Cerebral cortex (tissue), 2 donors: ENCODE results near the gene RPGRIP1L.

DNA sequence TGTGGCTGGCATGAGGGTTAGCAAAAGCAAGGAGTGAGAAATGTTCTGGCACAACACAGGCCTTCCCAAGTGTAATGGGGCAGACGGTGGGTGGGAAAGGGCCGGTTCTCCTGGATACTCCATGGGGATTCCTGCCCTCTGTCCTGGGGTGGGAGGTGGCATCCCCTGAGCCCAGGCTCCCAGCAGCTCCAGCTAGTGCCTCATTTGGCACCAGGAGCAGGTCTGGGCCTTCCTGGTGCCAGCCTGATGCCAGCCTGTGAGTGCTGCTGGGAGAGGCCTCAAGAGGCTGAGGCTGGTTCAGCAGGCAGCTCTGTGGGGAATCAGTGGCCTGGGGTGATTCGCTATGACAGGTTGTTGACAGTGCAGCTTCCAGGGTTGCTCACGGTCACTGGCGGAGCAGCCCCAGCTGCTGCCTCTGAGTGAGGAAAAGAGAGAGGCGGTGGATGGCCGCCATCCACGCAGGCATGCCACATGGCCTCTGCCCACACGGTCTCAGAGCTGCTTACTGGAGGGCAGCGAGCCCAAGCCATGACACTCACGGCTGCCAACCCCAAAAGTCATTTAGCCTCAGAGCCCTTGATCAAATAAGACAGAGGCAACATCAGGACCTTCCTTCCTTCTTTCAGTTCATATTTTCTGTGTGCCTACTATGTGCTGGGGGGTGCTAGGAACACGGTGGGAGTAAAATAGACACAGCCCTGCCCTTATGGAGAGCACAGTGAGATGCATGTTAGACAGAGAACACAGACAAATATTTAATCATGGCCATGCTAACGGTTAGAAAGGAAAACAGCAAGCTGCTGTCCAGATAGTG is 4.3 kb upstream of the BRD7 start:
- PRO-cap, 2 experiments = no peak in any of the 2 experiments

DNA sequence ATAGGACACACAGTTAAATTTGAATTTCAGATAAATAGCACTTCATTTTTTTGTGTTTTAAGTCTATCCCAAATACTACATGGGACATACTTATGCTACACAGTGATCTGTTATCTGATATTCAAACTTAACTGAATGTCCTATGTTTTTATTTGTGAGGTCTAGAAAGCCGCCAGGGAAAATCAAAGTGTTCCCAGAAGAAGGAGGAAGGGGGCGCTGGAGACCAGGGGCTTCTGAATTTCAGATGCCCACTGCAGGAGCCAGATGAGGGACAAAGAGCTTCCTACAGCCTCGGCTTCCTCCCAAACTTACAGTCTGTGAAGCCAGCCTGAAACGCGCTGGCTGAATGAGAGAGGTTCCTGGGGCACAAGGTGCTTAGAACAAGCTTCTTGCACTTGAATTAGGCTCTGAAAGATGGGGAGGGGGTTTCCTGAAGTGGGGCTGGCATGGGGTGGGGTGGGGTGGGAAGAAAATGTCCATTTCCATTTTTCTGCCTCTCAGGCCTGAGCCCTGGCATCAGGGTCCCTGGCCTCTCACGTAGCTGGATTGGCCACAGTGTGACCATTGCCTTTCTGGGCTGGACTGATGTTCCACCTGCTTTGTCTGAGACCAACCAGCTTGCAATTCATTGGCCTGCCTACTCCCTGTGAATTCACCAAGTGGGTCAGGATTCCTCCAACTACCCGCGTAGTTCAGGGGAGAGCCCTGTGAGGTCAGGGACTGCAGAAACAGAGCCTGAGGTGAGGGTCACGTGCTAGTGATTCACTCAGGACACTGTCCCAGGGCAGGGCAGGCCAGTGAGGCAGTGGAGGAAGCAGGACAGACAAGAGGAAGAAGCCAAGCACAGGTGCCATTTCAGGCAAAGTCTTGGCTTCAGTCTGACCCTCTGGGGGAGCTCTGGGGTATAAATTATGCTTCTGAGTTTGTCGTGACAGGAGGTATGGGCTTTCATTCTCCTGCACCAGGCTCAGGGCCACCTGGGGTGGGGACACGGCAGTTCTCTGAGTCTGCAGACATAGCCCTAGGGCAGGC is 45.8 kb downstream of the NKD1 start:
- PRO-cap, 2 experiments = no peak in any of the 2 experiments

- PRO-cap, 2 experiments = no peak in any of the 2 experiments
Measured at GRCh38 chr16:50666564-50667084, 14.5 kb downstream of the SNX20 start.

- PRO-cap, 2 experiments = no peak in any of the 2 experiments
Measured at GRCh38 chr16:50667085-50667468, 14.0 kb downstream of the SNX20 start.

- PRO-cap, 2 experiments = no peak in any of the 2 experiments
Measured at GRCh38 chr16:50681613-50681982, 486 bp upstream of the SNX20 start.

GRCh38 chr16:51050837-51051044 is 100.3 kb downstream of the SALL1 start:
- PRO-cap, 2 experiments = no peak in any of the 2 experiments

DNA sequence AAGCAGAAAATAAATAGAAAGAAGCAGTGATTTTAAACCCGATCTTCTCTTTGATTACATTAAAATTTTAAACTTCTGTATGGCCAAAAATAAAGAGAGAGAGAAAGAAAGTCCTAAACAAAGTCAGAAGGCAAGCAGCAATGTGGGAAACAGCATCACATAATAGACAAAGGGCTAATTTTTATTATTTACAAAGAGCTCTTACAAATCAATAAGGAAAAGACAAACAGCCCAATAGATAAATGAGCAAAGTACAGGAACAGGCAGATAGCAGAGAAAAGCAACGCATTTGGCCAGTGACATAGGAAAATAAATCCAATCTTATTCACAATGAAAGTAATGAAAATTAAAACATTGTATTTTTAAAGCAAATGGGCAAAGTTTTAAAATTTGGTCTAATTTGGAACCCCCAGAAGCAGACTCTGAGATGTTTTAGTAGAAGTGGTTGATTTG is 93.1 kb downstream of the SALL1 start:
- PRO-cap, 2 experiments = peak in 1 of 2 experiments; most common plus-strand start position 254 of the sequence (in 1)

GRCh38 chr16:51408946-51409438 is 257.9 kb upstream of the SALL1 start:
- PRO-cap, 2 experiments = no peak in any of the 2 experiments

DNA sequence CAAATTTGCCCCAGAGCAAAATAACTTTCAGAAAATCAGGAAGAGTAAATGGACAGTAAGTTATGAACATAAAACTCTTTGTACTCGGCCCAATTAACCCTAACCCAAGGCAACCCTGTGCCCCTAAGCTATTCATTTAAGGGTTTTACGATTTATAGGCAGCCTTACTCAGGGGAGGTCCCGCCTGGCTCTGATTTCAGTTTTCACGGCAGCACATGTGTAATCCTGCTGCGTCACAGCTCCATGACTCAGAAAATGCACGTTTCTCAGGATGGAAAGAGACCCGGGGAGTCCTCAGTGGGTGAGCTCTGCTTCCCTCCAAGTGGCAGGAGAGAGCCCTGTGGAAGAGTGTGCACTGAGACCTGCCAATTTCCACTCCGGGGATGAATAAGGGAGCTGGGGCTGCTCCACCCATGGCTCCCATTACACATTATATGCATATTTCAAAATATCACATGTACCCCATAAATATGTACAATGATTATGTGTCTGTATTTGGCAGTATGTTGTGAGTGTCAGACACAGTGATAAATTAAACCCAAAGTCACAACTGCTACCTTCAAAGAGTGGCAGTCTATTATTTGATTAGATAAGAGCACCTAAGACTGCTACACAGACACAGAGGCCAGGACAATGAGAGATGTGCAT is 406.0 kb upstream of the SALL1 start:
- PRO-cap, 2 experiments = peak in 1 of 2 experiments; most common plus-strand start position 280 of the sequence (in 1); most common minus-strand start position 192 of the sequence (in 1)

DNA sequence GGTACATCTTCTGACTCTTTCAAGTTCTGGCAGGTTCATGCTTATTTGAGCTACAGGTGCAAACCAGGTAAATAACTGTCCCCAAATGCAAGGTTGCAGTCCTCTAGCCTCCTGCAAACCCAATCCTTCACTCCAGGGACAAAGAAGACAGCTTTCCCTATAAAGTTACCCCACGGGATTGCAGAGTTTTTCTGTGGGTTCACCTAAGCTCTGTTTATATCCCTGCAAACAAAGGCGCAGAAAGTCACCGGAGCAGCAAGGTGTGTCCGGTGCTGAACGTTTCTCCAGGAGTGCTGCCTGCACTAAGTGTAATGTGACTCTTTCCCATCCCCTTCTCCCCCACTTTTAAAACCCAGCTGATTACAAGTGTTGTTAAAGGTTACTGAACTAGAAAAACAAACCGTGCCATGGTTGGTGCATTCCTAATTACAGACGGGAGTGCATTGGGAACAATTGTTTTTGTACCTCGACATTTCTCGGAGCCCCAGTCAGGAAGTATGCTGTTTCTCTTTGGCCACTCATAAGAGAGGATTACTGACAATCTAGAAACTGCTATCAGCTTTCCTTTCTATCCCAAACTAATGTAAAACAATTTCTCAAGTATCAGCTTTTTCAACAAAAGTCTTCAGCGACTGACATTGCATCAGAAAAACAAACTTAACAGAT is 440.9 kb upstream of the SALL1 start:
- PRO-cap, 2 experiments = no peak in any of the 2 experiments

DNA sequence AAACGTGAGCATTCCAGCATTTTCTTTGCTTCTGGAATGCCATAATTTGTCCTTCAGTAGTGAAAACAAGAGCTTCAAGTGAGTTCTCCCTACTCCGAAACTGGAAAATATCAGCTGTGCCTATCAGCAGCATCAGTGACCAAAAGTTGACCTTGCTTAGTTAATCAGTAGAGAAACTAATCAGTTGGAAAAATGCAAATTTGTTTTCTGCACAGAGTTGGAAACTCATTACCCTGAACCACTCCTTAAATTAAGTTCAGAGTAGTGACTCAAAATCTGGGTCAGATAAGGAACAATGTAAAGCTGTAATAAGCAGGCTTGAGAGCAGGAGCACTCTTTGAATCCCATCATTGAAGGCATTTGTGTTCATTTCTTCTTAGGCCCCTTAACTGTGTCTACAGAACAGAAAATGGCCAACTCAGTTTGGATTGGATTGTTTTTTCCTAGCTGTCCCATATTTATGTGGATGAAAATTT is 290.6 kb downstream of the TOX3 start:
- PRO-cap, 2 experiments = no peak in any of the 2 experiments

GRCh38 chr16:52488699-52489805 is 57.9 kb downstream of the TOX3 start:
- PRO-cap, 2 experiments = no peak in any of the 2 experiments

DNA sequence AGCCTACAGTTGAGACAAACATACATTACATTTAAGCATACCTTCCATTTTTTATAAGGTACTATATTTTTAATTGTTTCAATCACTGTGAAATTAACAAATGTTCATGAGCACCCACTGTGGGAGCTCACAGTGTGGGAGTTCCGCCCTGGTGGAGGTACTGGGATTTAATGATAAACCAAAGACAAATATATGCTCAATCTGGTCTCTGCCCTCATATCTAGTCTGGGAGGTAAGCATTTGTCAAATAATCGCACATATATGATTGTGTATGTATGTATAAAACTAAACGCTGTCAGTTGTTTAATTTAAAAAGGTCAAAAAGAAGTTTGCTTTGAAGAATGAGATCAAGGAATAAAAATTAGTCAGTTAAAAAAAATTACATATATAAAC is 15.9 kb upstream of the TOX3 start:
- PRO-cap, 2 experiments = no peak in any of the 2 experiments

GRCh38 chr16:53054169-53054657 is 578 bp upstream of the CHD9 start:
- PRO-cap, 2 experiments = no peak in any of the 2 experiments

GRCh38 chr16:53084941-53085857 is 30.4 kb downstream of the CHD9 start:
- PRO-cap, 2 experiments = no peak in any of the 2 experiments

GRCh38 chr16:53445387-53445900 is 11.2 kb downstream of the RBL2 start:
- PRO-cap, 2 experiments = no peak in any of the 2 experiments

- PRO-cap, 2 experiments = no peak in any of the 2 experiments
Measured at GRCh38 chr16:53509772-53510809, 7.1 kb upstream of the AKTIP start.

DNA sequence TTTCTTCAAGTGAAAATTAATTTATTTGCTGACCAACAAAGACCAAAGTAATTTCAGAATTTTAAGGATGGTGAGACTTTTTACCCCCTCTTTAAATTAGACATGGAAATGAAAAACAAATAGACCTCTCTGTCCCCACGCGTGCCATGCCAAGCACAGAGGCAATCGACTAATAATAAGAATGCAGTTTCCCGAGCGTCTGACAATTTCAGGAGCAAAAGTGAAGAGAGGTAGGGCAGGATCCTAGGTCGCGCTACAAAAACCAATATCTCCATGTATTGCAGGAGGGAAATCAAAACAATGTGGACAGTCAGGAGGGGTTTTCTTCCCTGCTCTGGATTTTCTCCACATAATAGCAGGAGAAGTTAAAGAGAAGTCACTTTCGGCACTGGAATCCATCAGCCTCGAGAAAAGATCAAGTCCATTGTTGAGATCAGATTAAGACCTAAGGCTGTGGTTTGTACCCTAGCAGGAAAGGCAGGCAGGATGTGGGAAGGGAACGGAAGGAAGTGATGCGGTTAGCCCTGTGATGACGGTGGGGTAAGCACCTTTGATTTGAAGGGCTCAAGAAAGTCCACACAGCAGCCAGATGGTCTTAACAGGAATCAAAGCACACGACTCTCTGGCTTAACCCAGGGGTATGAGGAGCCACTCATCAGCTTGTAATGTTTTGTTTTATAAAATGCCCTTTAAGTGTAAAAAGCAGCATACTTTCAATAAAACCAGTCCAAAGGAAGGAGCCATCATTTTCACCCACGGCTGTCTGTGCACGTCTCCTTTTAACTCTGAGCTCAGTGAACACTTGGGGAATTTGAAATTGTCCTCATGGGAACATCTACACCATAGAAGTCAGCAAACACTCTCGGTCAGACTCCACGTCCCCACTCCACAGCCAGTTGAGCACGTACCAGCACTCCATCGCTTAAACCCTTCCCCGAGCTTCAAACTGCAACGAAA is 15.7 kb upstream of the AKTIP start:
- PRO-cap, 2 experiments = peak in 1 of 2 experiments; most common plus-strand start position 588 of the sequence (in 1); most common minus-strand start position 440 of the sequence (in 1)

DNA sequence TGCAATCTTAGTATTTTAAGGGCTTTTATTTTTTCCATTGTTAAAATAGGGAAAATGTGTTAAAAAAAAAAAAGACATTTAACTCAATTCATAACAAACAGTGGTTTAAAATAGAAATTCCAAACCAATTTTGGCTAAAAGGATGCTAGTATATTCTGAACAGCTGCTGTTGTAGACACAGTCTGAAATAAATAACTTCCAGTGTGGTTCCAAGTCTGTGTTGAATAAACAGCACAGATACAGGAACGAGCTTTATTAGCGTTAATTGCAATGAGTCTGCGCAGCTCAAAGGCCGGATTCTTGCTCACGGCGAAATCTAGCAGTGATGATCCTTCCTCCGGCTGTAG is 46.8 kb upstream of the AKTIP start:
- PRO-cap, 2 experiments = no peak in any of the 2 experiments

GRCh38 chr16:53703496-53704453 is at the start of gene RPGRIP1L:
Gene RPGRIP1L, minus strand, starts transcription at chr16:53703859.
- PRO-cap, 2 experiments = peak in 1 of 2 experiments; most common plus-strand start chr16:53704156 (in 1); most common minus-strand start chr16:53703836 (in 1)